Measurements from ENCODE around the genes CLYBL and NALCN.

GRCh38 chr13:99165923-99166197 is 34.8 kb upstream of the UBAC2 start:
- PRO-cap, result no peak

GRCh38 chr13:99254713-99255942 is 3.1 kb downstream of the GPR18 start:
- PRO-cap, result no peak

- PRO-cap, result no peak
Observed at GRCh38 chr13:99257239-99257531, 994 bp downstream of the GPR18 start.

DNA sequence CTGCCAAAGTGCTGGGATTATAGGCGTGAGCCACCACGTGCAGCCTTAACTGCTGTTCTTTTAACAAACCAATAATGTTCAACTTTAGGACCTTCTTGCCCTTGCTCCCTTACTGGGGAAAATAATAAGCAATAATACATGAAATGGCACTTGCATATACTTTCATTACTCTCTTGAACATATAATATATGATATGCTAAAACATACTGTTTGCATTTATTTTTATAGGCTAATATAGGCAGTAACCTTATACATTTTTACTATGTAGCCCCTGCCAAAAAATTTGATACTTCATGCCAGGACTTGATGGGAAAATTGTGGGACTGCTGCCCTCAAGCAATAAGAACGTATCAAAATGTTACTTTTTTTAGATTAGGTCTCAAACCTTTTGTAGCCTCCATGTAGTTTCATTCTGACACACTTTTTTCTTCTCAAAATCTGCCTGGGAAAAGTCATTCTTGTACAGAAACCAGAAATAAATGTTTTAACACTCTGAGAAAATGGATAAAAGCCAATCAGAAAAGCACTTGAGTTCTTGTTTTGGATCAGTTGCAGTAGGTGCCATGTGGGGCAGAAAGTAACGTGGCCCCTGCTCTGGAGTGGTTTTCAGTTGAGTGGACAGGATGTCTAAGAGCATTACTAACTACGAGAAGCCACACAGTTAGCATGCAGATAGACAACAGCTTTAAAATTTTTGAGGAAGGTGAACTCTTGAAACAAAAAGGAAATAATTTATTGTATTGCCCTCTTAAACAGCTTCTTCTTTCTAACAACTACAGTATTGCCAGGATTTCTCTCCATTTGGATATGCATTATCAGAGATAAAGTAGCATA is 19.2 kb downstream of the GPR183 start:
- PRO-cap, result no peak

- PRO-cap, result no peak
Observed at GRCh38 chr13:99303589-99304965, 3.1 kb downstream of the GPR183 start.

- PRO-cap, result no peak
Observed at GRCh38 chr13:99340044-99340644, 32.9 kb upstream of the GPR183 start.

DNA sequence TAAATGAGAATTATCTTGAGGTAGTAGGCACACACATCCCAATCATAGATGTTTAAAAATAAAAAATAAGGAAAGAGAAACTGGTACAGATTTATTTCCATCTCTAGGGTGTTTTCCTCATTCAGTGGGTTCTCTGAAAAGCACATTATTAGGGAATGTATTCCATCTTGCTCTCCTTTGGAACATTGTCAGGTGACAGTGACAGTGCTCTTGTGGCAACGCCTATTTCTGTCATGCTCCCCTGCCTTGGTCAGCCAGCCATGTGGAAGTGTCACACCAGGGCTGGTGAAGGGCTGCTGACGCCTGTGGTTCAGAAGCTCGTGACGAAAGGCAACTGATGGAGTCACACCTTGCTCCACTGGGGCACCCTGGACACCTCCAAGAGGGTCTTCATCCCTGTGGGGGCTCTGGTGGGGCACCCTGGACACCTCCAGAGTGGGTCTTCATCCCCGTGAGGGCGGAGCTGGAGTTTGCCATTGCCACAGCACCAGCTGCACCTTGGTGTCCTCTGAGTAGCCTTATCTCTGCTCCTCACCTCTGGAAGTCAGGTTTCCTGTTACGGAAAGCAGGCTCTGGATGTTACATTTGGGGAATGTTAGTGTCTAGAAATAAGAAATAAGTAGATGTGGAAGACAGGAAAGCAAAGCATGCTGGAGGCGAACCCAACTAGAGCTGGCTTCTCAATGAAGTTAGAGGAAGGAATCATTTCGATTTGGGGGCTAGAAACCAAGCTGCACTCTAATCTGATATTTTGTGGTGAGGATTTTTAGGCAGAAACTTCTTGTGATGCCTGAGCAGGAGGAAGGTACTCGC is 69.0 kb upstream of the GPR183 start:
- PRO-cap, result no peak

DNA sequence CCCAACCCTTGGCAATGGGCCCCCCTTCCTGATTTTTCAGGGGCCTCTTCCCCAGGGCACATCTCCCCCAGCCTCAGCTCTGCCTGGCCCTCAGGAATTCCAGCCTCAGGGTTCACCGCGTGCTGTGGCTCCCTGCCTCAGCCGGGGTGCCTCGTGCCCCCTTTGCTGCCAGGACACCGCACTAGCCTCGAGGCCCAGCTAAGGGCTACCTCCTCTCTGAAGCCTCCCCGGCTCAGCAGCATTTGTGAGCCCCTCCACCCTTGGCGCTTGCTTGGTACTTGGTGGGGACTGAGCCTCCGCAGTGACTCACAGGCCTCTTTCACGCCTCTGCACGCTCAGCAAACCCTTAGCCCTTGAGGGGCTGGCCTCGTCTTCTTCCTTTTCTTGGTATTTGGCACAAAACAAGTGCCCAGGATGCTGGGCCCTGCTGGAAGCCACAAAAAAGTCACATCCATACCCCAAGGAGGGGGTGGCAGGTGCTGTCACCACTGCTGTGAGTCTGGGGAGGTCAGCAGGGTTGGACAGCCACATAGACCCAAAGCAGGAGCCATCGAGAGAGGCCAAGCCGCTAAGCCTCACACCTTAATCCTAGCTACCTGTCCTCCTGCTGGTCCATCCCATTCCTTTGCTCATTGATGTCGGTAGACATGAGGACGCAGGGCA is 85.4 kb upstream of the TM9SF2 start:
- PRO-cap, result no peak

DNA sequence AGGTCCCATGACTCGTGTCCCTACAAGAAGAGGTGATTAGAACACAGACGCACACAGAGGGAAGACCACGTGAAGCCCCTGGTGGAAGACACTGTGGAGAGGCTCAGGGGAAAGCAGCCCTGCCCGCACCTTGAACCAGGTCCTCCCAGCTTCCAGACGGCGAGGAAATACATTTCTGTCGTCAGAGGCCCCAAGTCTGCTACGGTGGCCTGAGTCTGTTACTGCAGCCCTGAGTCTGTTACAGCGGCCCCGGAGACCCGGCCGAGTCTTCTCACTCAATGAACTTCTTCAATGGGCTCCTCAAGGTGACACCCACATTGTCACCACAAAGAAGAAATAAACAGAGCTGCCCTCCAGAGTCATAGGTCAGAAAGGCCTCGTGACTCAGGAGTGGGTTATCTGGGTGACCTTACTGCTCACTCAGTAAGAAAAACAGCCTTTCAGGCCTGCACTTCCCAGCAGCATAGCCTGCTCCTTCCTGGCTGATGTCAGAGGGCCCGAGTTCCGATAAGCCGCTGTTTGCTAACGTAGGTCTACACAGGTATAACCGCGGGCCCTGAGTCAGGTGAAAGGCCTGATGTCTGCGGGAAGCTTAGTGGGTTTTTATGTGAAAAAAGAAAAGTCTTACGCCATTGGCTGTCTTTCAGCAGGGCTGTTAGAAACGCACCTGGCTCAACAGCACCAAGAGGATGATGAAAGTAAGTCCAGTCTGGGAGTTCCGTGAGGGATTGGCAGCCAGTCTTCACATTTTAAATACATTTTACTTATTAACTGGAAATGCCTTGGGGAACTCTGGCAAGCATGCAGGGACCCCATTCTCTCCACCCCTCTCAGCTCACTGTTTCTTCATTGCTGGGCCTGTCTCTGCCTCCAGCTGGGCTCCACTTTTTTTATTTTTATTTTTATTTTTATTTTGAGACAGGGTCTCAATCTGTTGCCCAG is 66.8 kb upstream of the TM9SF2 start:
- PRO-cap, result no peak

DNA sequence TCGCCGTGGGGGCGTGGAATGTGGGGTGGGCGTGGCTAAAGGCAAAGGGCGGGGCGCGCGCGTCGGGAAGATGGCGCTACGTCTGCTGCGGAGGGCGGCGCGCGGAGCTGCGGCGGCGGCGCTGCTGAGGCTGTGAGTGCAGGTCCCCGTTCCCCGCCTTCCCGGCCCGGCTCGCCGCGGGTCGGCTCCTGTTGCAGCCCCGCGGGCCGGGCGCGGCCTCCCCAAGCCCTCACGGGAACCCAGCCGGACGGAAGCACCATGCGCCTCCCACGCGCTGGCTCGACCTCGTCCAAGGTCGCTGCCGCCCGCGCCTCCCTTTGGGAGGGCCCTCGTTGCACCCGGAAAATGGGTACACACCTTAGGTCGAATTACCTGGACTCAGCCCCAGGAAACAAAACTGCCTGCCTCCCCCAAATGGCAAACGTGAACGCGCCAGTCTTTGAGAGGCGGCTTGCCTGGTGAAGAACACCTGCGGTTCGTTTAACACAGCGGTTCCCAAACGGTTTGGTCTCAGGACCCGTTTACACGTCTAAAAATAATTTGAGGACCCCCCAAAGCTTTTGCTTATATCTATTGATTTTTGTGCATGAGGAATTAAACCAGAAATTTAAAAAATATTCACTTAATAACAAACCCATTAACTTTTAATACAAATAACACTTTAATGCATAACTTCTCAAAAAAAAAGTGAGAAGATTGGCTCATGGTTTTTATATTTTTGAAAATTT is at the start of gene CLYBL:
CLYBL (plus strand) TSS at position 65 of the 728 bp plus-strand sequence.
- PRO-cap, result bidirectional peak, plus-strand start at position 44 of the sequence, minus-strand start outside the sequence; bidirectional peak, plus-strand start at position 420 of the sequence, minus-strand start at position 319 of the sequence

- PRO-cap, result bidirectional peak, plus-strand start at chr13:99656326, minus-strand start at chr13:99656288
Observed at GRCh38 chr13:99656151-99656542, 49.7 kb downstream of the CLYBL start.

DNA sequence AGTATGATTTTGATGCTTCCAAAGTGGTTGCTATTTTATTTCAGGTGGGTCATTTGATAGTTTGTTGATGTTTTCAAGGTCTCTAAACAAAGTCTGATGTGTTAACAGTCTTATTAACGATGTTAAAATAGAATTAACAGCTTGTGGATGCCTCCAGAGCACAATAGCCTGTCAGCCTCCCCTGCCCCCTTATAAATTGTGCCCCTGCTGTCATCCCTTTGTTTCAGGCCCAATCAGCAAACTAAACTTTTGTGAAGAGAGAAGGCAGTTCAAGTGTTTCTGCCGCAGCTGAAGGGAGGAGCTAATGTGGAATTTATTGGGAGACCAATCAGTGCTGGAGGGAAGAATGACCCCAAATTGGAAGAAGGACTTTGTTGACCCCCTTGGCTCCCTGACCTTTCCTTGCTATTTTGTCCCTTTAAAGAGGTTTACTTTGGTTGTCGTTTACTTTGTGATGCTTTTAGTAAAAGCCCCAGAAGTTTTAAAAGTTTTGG is 55.3 kb downstream of the CLYBL start:
- PRO-cap, result no peak

GRCh38 chr13:99858664-99859497 is 112.7 kb downstream of the ZIC5 start:
- PRO-cap, result no peak

DNA sequence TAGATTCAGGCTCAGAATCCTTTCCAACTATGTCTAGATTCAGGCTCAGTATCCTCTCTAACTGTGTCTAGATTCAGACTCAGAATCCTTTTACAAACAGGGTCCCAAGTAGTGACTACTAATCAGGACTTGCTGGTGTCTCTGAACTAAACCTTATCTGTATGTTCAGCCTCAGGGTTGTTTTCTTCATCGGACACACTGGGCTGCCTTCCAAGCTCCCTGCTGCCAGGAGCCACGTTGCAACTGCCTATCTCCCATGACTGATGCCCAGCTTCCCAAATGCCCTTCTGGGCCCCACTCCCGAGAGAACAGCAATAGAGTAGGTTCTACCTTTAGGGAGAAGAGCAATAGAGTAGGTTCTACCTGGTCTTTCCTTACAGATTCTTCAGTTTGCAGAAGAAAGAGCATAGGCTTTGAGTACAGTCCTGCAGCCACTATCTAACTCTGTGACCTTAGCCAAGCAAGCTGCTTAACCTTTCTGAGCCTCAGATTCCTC is 61.7 kb downstream of the ZIC5 start:
- PRO-cap, result unidirectional peak, minus-strand start at position 159 of the sequence

DNA sequence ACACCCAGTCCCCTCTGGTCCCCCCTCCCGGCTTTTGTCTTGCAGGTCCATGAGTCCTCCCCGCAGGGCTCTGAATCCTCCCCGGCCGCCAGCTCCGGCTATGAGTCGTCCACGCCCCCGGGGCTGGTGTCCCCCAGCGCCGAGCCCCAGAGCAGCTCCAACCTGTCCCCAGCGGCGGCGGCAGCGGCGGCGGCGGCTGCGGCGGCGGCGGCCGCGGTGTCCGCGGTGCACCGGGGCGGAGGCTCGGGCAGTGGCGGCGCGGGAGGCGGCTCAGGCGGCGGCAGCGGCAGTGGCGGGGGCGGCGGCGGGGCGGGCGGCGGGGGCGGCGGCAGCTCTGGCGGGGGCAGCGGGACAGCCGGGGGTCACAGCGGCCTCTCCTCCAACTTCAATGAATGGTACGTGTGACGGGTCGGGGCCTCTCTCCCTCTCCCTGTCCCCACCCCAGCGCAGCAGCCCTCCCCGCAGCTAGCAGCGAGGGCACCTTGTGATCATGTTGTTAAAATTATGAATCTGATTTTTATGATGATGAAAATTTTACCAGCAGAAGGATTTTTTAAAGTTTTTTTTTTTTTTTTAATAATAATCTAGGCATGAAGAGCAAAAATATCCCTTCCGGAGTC is 3.8 kb downstream of the ZIC2 start:
- PRO-cap, result no peak

DNA sequence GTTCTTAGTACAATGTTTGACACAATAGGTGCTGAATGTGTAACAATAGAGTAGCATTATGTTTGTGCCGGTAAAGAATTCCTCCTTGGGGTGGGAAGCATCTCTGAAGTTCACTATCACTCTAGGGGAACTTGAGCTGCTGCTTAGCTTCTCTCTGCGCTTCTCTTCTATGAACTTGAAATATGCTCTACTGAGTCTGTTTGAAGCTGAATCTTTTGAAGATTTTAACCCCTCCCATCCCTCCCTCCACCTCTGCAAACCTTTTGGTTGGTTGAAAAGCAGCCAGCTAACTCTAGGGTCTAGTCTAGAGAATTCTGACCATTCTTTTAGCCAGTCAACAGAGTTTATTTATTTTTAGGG is 2.5 kb downstream of the PCCA start:
- PRO-cap, result no peak

DNA sequence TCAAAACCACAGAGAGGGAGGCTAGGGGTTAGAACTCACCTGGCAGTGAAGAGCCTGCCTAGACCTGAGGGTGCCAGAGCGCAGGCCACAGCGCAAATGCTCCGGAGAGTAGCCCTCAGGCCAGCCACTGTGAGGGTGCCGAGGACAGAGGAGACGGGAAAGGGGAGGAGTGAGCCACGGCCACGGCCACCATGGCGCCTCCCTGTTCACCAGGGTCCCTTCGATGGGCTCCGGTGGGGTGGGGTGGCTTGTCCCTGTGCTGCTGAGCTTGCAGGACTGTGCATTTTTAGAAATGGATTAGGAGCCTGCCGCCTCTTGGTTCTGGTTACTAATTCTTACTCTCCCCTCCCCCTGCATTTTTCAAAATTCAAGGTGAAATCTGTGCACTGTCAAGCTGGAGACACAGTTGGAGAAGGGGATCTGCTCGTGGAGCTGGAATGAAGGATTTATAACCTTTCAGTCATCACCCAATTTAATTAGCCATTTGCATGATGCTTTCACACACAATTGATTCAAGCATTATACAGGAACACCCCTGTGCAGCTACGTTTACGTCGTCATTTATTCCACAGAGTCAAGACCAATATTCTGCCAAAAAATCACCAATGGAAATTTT is 58.8 kb downstream of the GGACT start:
- PRO-cap, result no peak

DNA sequence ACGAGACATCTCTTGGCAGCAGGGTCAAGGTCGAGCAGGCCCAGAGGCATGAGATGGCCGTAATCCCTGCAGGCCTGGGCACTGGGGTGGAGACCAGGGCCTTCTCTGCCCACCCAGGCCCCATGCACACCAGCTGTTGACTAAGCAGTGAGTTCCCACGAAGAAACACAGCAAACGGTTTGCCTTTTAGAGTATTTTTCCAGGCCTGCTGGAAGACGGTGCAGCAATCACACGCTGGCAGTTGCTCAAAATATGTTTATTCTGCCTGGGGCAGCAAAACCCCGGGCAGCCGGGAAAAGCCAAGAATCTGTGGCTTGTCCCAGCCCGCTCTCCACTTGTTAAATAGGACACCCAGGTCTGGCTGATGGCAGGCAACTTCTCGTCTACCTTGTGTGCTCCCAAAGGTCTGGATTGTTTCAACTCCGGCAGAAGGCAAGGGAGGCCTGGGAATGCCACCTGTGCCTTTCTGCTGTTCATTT is 40.8 kb downstream of the GGACT start:
- PRO-cap, result bidirectional peak, plus-strand start at position 302 of the sequence, minus-strand start at position 138 of the sequence

GRCh38 chr13:101416129-101417073 is at the start of gene NALCN:
Gene NALCN (minus strand): TSS chr13:101416508.
- PRO-cap, result unidirectional peak, minus-strand start at chr13:101416487

DNA sequence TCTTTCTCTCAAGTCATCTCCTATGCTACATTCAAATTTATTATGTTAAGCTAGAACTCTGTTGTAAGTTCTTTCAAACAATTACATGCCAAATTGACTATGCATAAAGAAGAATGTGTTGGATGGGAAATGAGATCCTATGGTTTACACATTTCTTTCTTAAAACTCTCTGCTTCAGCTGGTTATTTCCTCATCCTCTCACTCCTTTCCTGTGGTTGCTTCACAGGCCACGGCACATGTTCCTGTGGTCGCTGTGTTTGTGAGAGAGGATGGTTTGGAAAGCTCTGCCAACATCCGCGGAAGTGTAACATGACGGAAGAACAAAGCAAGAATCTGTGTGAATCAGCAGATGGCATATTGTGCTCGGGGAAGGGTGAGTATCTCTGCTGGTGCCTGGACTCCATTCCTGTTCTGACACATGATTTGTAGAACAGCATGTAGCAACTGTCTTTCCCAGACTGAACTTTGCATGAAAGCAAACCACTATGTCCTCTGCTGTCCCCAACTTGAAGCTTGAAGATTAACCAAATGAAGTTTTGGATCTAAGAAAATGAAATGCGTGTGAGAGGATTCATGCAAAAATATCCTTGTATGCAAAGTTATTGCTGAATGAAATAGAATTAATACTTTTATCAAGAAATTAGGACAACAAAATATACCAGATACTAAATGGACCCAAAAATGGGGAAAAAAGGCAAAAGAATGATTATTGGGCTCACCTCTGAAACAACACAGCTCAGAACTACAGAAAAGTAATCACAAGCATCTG is 210.0 kb downstream of the FGF14 start:
- PRO-cap, result unidirectional peak, minus-strand start at position 413 of the sequence

Measured in left lobe of liver (tissue), 1 donor.